Mesothelial cell of epicardium (in vitro differentiated cells): ENCODE measurements around the genes NCLN and DOHH.

DNA sequence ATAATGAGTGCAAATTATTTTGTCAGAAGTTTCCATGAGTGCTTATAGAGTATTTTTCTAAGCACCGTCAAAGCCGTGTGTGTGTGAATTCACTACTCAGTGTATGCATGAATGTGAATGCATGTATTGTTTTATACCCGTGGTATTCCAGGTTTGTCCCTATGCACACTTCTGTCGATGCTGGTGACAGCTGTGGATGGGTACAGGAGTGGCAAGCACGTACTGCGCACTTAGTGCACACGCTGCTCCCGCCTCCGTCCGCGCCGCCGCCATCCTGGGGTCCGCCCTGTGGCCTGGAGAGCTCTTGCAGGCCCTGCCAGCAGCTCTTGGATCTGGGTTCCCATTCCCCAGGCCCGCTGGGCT is 3.9 kb downstream of the GNA11 start:
- PRO-cap = no peak

DNA sequence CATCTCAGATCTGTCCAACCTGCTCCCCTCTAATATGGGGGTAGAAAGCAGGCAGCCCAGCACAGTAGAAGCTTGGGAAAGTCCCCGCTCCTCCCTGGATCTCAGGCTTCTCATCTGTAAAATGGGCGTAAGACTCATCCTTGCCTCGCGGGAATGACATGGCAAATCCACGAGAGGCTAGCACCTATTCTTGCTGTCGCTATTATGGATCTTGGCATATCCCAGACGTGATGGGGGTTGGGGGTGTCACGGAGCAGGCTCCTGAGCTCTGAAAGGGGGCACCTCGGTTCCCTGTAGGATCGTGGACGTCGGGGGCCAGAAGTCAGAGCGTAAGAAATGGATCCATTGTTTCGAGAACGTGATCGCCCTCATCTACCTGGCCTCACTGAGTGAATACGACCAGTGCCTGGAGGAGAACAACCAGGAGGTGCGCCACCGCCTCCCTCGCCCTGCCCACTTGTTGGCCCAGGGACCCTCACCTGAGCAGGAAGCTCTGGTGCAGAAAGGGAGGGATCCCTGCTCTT is 19.8 kb downstream of the GNA15 start:
- PRO-cap = no peak

DNA sequence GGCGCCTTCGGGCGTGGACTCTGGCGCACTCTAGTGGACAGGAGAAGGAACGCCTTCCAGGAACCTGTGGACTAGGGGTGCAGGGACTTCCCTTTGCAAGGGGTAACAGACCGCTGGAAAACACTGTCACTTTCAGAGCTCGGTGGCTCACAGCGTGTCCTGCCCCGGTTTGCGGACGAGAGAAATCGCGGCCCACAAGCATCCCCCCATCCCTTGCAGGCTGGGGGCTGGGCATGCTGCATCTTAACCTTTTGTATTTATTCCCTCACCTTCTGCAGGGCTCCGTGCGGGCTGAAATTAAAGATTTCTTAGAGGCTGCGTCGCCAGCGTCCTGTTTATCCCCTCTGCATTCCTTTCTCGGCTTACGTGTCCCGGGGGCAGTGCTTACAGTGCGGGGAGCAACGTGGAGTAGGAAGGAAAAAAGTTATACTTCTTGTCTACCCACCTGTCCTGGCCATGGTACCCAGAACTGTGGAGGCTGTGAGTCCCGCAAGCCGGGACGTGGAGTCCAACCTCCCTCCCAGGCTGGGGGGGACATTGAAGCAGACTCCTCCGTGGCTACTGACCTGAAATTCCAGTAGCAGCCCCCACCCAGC is 15.0 kb upstream of the S1PR4 start:
- PRO-cap = no peak

GRCh38 chr19:3178963-3179497 is 461 bp downstream of the S1PR4 start:
- PRO-cap = no peak

- PRO-cap = no peak
Observed at GRCh38 chr19:3180706-3181218, 2.2 kb downstream of the S1PR4 start.

- PRO-cap = bidirectional peak, plus-strand start at chr19:3185901, minus-strand start at chr19:3185788
Observed at GRCh38 chr19:3185714-3186250, at the start of gene NCLN. Gene NCLN, plus strand, starts transcription at chr19:3185930.

GRCh38 chr19:3203631-3204459 is 18.1 kb downstream of the NCLN start:
- PRO-cap = no peak

DNA sequence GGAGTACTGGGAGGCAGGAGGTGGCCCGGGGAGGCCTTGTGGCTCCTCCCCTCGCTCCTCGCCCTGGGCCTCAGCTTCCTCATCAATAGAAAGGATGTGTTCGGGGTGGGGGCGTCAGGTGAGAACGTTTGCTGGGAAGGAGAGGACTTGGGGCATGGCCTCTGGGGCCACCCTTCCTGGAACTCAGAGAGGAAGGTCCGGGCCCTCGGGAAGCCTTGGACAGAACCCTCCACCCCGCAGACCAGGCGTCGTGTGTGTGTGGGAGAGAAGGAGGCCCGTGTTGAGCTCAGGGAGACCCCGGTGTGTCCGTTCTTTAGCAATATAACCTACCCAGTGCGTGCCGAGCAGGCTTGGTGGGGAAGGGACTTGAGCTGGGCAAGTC is 15.8 kb upstream of the CELF5 start:
- PRO-cap = no peak

- PRO-cap = no peak
Observed at GRCh38 chr19:3343882-3344649, 22.3 kb upstream of the NFIC start.

GRCh38 chr19:3361099-3361498 is 5.3 kb upstream of the NFIC start:
- PRO-cap = no peak

DNA sequence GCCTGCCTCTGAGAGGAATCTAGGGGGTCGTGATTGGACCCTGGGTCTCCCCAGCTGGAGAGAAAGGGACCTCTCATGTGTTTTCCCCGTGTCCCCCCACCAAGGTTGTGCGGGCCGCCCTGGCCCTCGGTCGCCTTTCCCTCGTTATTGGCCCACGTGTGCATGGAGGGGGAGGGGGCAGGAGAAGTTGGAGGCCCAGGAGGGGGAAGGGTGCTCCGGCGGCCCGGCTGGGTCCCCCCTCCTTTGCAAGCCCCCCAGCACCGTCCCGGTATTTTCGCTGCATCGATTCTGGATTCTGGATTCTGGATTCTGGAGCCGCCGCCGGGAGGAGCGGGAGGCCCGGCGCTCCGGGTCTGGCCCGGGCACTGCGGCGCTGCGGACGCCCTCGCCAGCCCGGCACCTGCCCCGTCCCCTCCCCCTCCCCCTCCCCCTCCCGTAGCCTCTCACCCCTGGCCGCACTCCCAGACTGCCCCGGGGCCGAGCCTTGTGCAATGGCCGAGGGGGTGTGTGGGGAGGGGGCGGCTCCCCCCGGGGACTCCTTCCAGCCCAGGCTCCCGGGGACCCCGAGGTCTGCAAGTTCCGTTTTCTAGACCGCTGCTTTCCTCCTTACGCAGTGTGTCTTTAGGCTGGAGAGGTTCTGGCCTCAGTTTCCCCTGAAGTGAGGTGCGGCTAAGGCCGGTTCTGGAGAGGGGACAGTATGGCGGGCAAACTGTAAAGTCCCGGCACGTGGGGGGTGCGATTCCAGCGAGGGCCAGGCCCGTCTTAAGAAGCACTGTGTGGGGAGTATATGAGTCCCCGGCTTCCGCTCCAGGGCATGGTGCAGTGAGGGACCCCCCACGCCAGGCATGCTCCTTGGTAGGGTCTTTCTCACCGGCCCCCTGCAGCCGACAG is 926 bp downstream of the NFIC start:
- PRO-cap = no peak

DNA sequence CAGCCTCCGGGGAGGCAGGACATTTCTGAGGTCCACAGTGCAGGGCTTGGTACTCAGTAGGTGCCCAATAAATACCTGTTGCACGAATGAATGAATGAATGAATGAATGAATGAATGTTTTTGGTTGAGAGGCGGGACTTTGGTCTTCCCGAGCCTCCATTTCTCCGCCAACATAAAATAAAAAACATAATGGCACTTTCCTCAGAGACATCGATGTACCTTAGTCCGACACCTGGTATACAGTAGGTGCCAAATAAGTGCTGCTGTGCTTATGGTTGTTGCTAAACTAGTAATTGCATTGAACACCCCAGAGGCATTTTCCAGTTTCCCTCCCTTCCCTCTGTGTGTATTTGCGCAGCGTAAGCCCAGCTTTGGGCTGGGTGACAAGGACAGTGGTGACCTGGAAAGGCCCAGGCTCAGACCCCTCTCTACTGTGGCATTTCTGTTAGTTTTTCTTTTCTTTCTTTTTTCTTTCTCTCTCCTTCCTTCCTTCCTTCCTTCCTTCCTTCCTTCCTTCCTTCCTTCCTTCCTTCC is 5.1 kb downstream of the NFIC start:
- PRO-cap = no peak

DNA sequence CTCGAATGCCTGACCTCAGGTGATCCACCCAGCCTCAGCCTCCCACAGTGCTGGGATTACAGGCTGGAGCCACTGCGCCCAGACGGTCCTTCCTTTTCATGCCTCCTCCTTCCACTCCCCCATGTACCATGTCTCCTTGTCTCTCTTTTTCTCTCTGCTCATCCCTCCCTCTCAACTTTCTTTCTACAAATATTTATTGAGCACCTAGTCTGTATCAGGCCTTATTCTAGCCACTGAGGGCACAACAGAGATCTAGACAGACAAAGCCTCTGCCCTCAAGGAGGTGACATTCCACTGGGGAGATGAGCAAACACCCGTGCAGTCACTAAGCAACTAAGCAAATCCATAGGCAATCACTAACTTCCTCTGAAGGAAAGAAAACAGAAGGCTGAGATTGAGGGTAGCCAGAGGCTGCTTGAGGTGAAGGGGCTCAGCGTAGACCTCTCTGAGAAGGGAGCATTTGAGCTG is 35.9 kb downstream of the NFIC start:
- PRO-cap = no peak

DNA sequence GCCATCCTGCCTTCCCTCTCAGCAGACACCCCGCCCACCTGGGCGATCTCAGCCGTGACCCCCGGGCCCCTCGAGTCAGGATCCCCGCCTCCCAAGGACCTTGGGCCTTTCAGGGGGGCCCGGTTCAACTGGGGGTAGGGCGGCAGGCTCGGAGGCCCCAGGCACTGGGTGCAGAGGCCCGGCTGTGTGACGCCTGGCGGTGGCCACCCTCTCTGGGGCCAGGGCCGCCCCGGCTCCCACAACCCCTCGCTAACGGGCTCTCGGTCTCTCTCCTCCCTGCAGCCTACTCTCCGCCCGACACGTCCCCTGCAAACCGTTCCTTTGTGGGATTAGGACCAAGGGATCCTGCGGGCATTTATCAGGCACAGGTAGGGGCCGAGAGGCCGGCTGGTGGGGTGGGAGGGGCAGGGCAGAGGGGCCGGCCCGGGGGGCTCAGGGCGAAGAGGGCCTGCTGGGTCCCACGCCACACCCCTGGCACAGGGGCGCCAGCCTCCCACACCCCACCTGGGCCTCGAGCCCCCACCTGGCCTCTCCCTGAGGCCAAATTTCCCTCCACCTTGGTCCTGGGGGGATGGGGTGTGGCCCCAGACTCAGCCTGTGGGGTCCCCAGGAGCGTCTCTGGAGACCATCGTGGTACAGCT is 23.9 kb downstream of the SMIM24 start:
- PRO-cap = no peak

- PRO-cap = bidirectional peak, plus-strand start at chr19:3500724, minus-strand start at chr19:3500642
Observed at GRCh38 chr19:3499910-3501255, at the start of gene DOHH. Gene DOHH, minus strand, starts transcription at chr19:3500674.

DNA sequence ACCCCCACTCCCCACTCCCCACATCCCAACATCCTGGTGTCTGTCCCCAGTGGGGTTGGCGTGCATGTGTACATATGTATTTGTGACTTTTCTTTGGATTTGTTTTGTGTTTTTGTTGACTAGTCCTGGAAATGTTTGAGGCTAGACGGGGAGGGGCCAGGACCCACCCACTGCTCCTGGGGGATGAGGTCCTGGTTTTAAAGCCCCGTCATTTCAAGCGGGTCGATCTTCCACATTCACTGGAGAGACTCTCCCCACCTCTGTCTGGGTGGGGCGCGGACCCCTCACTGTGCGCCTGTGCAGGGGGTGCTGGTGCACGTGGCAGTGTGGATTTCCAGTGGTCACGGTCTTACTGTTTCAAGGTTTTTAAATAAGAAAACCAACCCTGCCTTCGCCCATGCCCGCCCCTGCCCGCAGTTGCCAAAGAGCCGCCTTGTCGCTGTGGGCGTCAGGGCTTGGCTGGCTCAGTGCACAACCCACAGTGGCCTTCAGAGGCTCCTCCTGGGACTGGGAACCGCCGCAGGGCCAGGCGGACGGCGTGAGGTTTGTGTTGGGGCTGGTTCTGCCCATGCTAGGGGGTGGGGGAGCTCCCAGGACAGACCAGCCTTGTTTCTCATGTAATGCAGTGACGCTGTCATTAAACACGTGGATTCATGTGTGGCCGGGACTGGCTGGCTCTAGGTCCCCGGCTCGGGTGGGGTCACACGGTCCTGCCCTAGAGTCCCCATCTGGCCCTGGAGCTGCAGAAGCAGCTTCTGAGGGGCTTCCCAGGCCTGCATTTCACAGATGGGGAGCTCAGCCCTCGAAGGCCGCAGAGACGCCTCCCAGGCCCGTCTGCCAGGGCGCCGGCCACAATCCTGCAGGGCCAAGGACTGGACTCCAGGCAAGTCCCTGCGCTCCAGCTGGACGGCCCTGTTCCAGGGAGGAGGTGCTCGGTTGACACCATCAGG is 2.6 kb upstream of the TEKTIP1 start:
- PRO-cap = no peak

DNA sequence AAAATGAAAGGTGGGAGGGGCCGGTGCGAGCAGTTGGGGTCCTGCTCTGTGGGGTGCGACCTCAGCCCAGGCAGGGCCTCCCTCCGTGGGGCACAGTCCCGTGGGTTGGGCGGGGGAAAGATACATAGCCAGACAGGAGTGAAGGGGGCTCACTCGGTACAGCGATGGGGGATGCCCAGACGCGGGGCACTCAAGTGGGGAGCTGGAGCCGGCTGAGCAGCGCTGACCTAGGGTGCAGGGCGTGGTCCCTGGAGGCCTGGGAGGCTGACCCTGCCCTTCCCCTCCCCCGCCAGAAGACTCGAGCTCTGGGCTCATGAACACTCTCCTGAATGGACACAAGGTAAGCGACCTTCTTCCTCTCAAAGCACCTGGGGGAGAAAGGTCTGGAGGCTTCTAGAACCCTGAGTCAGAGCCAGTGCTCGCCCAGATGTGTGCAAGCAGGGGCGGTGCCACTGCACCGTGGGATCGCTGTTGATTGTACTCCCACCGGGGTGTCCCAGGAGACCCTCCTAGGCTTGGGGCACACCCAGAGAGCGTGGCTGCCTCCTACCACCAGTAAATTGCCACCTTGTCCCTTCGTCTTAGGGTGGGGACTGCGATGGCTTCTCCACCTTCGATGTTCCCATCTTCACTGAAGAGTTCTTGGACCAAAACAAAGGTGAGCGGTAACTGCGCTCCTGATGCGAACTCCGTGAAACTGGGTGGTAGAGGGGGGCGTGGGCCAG is 3.4 kb downstream of the HMG20B start:
- PRO-cap = no peak

- PRO-cap = no peak
Observed at GRCh38 chr19:3618248-3618832, 8.2 kb downstream of the CACTIN start.

DNA sequence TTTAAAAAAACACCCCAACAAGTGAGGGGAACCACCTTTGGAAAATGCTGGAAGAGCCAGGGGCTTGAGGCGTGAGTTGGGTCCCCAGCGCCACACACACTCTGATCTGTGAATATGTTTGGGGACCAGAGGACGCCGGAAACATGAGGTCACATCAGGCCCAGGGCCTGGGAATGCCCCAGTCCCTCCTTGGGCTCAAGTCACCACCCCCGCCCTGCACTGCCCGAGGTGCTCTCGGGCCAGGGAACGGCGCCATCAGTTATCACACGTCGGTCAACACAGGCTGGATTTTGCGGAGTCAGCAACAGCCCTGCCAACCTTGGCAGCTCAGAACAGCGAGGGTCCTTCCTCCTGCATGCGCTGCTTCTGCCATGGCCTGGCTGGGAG is 31.3 kb upstream of the CACTIN start:
- PRO-cap = no peak

- PRO-cap = no peak
Observed at GRCh38 chr19:3669725-3669958, 30.6 kb downstream of the PIP5K1C start.